Renal cortical epithelial cell (primary cell): ENCODE results near the genes JPT1 and SMIM6.

DNA sequence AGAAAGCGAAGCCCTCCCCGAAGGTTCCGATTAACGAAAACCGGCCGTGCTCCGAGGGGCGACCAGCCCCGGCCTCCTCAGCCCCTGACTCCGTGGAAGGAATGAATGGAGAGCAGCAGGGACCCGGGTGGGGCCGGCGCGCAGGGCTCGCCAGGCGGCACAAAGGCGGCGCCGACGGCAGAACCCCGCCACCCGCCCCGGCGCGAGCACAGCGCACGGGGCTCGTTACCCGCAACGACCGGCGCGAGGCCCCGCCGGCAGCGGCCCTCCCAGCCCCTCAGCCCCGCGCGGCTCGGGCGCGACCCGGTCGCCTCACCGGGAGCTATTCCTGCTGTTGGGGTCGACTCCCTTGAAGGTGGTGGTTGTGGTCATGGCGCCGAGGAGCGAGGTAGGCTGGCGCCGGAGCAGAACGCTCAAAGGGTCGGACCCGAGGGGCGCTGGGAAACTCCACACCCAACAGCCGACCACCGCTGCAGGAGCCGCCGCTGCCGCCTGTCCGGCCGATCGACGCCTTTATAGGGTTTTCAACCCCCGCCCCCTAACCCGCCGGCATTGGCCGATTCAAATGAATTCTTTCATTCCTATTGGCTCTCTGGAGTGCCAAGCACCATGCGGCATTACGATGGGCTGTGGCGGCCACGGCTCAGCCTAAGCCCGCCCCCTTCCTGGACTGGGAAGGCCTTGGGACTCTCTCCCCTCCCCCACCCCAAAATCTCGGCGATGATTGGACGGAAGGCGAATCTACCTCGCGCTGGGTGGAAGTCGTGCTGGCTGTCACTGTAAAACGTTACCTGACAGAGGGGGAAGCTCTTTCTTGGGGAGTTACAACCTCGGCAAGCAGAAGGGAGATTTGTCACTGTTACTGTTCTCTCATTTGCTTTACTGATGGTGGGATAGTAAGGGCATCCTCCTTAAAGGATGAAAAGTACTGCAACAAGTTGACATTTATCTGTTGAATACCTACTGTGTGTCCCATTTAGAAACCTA is at the start of gene JPT1:
Gene JPT1 (minus strand): TSS at position 487 of the 987 bp plus-strand sequence.
- RRBS = 1% methylated on average over 53 of the region's 82 CpGs

DNA sequence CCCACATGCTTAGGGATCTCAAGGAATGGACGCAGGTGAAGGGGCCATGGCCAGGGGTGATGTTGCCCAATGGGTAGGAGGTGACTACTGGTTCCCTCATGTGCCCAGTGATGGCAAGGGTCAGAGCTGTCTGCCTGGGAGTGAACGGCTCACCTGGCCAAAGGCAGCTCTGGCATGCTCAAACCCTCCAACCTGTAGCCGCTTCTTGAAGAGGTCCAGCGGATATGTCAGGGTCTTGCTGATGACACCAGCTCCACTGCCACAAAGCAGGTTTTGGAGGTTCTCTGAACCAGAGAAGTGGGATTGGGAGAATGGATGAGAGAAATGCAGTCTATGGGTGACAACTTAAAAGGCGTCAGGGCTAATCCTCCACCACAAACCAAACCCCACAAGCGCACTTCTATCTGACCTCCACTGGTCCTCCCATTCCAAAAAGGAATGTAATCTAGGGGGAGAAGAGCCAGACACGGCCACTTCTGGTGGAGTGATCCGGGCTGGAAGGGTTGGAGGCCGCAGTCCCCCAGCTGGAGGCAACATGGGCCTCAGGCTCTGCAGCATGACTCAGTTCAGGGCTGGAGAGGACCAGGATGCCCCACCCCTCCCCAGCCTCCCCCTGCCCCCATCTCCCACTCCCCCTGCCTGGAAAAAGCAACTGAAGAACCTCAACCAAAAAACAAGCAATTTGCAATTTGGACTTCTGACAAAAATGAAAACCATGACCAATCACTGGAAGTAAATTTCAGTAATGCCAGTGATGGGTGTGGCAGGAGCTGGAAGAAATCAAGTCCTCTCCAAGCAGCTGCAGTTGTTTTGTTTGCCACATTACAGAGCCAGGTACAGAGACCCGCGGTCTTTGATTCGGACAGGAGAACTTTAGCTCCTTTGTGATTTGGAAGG is 6.4 kb upstream of the MIF4GD start:
- RRBS = no CpG with 5 or more reads among the region's 12 CpGs

GRCh38 chr17:75295004-75295464 is 5.8 kb upstream of the SLC25A19 start:
- RRBS = no CpG with 5 or more reads among the region's 4 CpGs

- RRBS = no CpG with 5 or more reads among the region's 10 CpGs
Measured at GRCh38 chr17:75354414-75354981, 51.0 kb downstream of the GRB2 start.

- RRBS = no CpG with 5 or more reads among the region's 7 CpGs
Measured at GRCh38 chr17:75475749-75476235, 19.4 kb downstream of the TMEM94 start.

DNA sequence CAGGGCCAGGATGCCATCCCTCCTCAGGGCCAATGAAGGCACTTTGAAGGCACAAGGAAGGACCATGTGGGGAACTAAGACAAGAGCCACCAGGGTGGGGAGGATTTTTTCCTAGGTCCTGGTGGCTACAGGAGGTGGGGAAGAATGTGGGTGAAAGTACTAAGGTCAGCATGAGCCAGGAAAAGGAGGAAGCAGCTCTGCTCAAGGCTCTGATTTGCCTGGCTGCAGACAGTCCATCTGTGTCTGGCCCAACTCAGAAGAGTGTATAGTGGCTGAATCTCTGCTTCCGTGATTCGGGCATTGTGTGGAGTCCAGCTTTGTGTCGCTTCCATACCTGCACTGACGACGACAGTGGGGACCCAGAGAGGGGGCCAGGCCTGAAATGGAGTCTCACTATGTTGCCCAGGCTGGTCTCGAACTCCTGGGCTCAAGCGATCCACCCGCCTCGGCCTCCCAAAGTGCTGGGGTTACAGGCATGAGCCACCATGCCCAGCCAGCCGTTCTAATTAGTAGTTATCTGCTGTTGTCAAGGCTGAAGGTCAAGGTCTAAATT is 20.7 kb downstream of the TMEM94 start:
- RRBS = no CpG with 5 or more reads among the region's 10 CpGs

GRCh38 chr17:75616213-75616922 is 16.9 kb upstream of the SMIM5 start:
- RRBS = no CpG with 5 or more reads among the region's 24 CpGs

- RRBS = no CpG with 5 or more reads among the region's 18 CpGs
Measured at GRCh38 chr17:75636222-75636824, 3.1 kb downstream of the SMIM5 start.

DNA sequence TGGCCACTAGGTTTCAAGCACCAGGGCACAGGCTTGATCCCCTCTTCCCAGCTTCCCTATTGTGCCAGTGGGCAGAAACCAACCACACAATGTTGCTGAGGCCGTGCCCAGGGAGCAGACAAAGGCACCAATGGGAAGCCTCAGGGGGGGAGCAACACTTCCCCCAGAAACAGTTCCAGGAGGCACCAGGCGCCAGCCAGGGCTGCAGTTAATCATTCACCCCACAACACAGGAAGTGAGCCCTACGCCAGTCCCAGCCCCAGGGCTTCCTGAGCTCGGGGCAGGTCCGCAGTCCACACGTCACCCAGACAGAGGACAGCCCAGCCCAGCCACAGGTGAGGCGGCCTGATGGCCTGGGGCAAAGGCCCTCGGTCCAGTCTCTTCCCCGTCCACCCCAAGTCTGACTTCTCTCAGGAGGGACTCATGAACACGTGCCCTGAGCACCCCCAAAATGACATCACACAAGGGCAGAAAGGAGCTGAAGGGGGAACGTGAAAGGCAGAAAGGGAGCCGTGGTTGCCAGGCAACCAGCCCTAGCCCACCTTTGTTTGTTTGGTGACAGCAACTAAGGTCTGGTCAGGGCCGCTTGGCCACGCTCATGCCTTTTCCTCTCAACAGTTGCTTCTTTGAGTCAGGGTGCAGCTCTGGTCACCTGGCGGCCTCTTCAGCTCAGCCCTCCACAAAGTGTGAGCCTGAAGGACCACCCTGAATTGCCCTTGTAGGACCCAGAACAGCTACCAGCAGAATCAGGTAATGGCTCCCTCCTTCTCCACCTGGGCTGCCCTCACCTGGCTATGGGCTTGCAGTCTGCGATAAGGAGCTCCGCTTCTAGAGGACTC is at the start of gene SMIM6:
Gene SMIM6 (plus strand): TSS at position 215 of the 839 bp plus-strand sequence.
- RRBS = no CpG with 5 or more reads among the region's 17 CpGs

GRCh38 chr17:75673645-75674032 is 6.5 kb downstream of the SAP30BP start:
- RRBS = no CpG with 5 or more reads among the region's 4 CpGs

GRCh38 chr17:75695135-75696340 is 25.7 kb upstream of the ITGB4 start:
- RRBS = no CpG with 5 or more reads among the region's 21 CpGs

- RRBS = no CpG with 5 or more reads among the region's 9 CpGs
Measured at GRCh38 chr17:75702930-75703384, 18.3 kb upstream of the ITGB4 start.

- RRBS = 10% methylated on average over 6 of the region's 13 CpGs
Measured at GRCh38 chr17:75721645-75722022, 375 bp downstream of the ITGB4 start.

DNA sequence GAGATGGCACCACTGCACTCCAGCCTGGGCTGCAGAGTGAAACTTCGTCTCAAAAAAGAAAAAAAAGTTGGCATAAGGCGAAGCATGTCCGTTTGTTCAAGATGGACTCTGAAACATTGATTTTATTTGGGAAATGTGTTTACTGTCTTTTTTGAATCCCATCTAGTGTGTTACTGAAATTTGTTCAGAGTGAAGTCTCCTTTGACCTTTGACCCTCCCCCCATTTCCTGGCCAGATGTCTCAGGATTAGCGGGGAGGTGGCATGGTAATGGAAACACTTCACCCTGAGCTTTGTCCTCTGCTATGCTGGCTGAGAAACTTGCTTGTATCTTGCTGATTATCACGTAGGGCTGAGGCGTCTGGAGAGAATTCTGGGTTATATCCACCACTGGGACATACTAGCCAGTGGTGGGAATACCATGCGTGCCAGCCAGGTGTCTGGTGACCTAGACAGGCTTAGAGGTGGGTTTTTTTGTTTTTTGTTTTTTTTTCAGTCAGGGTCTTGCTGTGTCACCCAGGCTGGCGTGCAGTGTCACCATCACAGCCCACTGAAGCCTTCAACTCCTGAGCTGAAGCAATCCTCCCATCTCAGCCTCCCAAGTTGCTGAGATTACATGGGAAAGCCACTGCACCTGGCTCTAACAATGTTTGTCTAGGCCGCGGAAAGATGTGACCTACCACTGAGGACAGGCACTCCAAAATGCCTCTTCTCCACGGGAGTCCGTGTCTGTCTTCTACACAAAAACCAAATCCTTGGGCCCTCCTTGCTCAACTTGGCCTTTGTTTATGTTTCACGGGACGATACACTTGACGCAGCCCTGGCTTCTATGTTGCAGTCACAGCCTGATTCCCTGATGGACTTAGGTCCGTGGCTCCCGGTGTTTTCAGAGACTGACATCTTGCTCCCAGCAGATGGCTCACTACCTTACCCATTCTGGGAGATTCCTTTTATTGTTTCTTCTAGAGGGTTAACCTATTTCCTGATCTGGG is 6.6 kb upstream of the GALK1 start:
- RRBS = no CpG with 5 or more reads among the region's 17 CpGs

DNA sequence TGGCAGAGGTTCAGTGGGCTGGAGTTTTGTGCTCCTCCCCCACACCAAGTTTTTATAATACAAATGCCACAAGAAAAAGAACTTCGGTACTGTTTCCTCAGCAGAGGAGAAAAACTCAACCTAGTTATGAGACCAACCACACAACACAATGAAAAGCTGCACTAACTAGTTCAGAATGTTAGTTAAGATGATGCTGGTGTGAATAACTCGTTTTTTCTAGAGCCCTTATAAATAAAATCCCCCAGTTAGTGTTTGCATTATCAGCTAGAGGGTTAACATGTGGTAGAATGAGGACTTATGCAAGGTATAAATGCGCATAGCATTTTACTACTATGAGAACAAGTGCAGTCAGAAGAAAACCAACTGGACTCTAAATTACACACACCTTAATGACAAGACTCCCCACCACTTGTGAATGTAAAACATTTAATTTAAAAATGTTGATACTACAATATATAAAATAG is 1.9 kb downstream of the H3-3B start:
- RRBS = no CpG with 5 or more reads among the region's 3 CpGs

- RRBS = no CpG with 5 or more reads among the region's 9 CpGs
Measured at GRCh38 chr17:75809420-75809798, 24.8 kb downstream of the UNK start.

GRCh38 chr17:75814825-75815470 is 29.3 kb downstream of the UNC13D start:
- RRBS = 61% methylated on average over 6 of the region's 15 CpGs

GRCh38 chr17:75835236-75835514 is 9.0 kb downstream of the UNC13D start:
- RRBS = no CpG with 5 or more reads among the region's 14 CpGs

GRCh38 chr17:75843580-75843949 is 639 bp downstream of the UNC13D start:
- RRBS = 64% methylated on average over 1 of the region's 17 CpGs

GRCh38 chr17:75844811-75845706 is 855 bp upstream of the UNC13D start:
- RRBS = no CpG with 5 or more reads among the region's 24 CpGs